Left common carotid artery plus branches (tissue), 1 donor: ENCODE results near the gene ARSK.

DNA sequence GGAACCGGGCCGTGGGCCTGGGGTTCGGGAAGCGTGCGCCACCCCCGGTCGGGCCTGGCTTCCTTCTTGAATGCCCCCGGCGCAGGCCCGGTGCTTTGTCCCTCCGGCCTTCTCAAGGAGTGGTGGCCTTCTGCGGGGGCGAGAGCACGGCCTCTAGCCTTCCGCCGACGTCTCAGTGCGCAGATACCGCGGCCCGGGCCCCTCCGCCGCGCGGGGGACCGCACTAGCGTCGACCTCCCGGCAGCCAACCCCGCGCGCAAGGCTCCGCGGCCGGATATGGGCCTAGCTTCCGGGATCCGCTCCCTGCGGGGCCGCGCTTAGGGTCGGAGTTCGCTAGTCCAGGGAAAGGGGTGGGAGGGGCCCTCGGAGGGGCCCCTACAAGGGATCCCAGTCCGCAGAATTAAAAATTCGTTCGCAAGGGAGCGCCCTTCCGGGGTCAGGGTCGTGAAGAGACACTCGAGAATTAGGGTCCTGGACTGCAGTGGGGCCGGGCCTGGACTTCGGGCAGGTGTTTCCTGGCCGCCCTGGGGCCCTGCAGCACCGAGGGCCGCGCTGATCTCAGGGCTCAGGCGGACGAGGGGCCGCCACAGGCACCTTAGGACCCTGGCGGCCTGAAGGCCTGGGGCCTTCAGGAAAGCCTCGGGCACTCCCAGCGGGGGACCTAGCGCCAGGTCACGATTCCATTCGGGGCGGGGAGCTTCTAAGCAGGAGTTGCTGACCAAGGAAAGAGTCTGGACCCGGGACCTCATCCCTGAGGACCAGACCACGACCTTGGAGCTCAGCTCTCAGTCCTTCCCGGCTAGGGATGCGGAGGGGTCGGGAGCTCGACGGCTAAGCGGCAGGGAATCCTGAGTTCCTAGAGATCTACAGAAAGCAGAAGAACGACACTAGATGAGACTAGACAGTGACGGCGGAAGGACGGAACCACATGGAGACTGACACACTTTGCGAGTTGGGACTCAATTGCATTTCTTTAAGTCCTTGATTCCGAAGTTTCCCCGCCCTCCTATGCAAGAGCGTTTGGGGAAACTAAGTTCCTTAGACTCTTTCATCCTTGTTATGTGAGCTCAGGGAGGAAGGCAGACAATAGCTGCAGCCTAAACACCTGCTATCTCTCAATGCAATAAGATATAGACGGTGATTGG is 12.1 kb upstream of the NR2F1 start:
- PRO-cap, result no peak

GRCh38 chr5:93581934-93582465 is 1.0 kb upstream of the NR2F1 start:
- PRO-cap, result no peak

DNA sequence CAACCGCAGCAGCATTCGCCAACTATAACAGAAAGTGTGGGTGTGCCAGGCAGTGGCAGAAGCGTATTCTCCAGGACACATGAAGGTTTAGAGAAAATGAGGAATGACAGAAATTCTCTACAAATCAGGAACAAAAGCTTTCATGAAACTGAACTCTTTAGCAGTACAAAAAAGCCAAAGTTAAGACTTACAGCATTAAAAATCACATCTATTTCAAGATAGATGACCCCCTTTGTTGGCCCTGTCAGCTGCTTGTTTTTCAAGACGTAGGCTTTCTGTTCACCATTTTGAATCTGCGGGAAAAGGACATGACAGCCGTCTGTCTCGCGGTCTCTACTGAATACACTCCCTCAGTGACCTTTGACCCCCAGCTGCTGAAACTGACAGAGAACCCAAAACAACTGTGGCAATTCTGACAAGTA is 252.2 kb downstream of the SLF1 start:
- PRO-cap, result no peak

GRCh38 chr5:94909154-94909616 is 290.7 kb downstream of the SLF1 start:
- PRO-cap, result no peak

- PRO-cap, result no peak
These were observed 313.0 kb downstream of the SLF1 start for GRCh38 chr5:94931374-94931987.

DNA sequence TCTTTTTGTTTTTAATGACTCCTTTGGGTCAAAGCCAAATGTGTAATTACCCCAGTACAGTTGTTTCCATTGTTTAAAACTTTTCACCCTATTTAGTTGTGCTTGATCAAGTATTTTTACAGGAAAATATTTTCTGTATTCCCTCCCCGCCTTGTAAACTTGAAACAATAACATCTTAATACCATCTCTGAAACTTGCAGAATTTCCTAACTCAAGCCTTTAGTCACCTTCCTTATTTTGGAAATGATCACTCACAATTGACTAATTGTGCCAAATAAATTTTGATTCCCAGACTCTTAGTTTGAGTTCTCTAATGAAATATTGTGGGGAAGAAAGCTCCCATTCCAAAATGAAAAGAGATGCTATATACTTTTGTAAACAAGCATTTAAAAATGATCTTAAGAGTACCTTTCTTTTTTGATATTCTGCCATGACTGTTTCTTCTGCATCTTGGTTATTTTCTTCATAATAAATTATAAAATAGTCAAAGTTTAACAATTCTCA is 208.0 kb downstream of the MCTP1 start:
- PRO-cap, result no peak

- PRO-cap, result no peak
These were observed 673 bp downstream of the MCTP1 start for GRCh38 chr5:95284010-95284831.

- PRO-cap, result no peak
These were observed 1.6 kb downstream of the FAM81B start for GRCh38 chr5:95392713-95393140.

GRCh38 chr5:95478045-95478678 is 76.6 kb downstream of the SKIC3 start:
- PRO-cap, result no peak

DNA sequence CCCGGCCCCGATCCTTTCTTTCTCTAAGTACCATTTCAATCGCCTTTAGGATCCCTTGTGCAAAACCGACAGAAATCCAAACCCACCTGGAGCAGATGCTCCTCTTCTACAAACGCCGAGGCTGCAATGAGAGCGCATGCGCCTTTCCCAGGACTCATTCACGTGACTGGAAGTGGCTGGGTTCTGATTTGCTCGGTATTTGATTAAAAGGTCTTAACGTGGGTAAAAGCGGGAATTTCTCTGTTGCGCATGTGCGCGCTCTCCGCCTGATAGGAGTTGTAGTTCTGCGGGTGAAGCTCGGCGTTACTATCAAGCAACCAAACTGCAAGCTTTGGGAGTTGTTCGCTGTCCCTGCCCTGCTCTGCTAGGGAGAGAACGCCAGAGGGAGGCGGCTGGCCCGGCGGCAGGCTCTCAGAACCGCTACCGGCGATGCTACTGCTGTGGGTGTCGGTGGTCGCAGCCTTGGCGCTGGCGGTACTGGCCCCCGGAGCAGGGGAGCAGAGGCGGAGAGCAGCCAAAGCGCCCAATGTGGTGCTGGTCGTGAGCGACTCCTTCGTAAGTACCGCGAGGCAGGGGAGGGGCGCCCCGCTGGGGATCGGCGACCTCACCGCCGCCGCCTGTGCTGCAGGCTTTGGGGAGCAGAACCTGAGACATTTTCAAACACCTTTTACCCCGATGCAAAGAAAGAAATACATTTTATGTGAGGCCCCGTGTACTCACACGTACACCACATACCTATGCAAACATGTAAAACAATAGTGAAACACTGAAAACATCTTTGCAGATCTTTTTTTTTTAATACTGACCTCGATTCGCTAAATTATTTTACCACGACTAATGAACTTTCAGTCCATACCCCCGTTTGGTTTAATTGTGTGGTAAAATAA is at the start of gene ARSK:
TSS of gene ARSK (plus strand) at position 252 of the 887 bp plus-strand sequence.
- PRO-cap, result bidirectional peak, plus-strand start at position 381 of the sequence, minus-strand start at position 128 of the sequence

DNA sequence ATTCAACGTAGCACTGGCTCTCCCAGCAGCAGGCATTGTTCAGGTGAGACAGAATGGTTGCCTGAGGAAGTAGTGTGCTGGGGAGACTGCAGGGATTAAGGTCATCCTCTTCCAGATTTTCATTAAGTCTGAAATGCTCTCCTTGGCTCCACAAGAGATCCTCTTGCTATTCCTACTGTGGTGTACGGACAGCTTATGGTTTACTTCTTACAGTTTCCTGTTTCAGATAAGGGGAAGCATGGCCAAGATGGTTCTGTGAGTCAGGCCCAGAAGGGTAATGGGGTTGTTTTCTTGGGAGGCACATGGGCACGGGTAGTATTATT is 43.0 kb downstream of the GLRX start:
- PRO-cap, result no peak

GRCh38 chr5:95793330-95794394 is 28.9 kb downstream of the GLRX start:
- PRO-cap, result no peak

- PRO-cap, result no peak
These were observed 38.8 kb upstream of the GLRX start for GRCh38 chr5:95861227-95861891.

DNA sequence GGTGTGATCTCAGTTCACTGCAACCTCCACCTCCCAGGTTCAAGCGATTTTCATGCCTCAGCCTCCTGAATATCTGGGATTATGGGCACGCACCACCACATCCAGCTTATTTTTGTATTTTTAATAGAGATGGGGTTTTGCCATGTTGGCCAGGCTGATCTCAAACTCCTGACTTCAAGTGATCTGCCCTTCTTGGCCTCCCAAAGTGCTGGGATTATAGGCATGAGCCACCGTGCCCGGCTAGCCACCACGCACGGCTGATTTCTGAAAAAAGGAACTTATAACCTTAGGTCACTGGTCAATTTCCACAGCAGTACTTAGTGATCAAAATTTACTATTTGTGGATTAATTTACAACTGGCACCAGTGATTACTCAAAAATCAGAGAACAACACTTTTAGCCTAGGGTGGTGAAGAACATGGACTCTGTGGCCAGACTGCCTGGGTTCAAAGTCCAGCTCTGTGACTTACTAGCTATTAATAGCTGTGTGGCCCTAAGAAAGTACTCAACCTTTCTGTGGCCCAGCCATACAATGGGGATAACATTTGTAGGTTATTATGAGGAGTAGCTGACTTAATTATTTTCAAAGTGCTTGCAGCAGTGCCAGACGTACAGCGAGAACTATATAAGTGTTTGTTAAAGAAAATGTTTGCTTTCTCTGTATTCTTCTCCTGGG is 50.8 kb upstream of the GLRX start:
- PRO-cap, result no peak

GRCh38 chr5:95883262-95884016 is 60.9 kb upstream of the GLRX start:
- PRO-cap, result no peak

DNA sequence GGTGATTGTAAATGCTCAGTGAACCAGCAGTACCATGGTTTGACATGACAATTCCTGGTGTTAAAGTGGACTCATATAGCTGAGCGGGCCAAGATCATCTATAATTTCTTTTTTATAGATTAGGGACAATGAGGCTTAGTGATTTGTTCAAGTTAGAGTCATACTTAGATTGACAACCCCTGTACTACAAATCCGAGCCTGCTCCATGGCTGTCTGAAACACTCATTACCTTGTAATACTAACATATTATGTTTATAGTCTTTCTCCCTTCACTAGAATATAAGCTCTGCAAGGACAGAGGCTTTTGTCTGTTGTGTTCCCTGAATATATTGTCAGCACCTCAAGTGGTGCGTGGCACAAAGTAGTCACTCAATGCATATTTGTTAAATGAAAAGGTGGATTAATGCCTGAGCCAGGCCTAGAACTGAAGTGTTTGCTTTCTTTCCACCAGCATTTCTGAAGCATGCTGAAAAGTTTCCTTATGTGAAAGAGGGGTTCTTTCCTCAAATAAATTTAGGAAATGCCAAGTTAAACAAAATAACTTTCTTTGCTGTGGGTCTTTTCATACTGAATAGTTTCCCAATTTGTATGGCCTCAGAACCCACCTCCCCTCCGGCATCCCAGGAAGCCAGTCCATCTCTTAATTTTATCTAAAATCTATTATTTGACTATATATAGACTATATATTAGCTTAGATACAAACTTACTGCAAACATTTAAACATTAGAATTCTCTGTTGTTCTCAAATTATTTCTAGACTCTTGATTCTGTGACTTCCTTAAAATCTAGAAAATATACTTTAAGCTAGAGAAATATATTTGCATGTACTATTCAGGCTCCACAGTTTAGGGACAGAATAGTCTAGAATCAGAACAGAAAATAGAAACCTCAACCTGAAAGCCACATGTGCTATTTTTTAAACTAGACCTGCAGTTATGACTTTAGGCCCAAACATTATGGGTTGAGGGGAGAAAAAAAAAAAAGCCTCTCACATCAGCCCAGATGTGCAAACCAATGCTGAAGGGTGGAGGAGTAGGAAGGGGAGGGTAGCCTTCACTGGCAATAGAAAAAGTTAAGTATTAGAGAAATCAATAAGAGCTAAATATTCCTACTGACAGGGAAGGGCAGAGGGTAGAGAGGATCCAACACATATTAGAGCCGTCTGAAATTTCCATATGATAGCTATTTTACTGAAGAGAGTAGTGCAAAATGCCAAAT is 36.0 kb downstream of the ELL2 start:
- PRO-cap, result no peak

- PRO-cap, result no peak
These were observed 26.4 kb upstream of the ELL2 start for GRCh38 chr5:95988067-95988512.

GRCh38 chr5:96049846-96050343 is 88.2 kb upstream of the ELL2 start:
- PRO-cap, result no peak

- PRO-cap, result no peak
These were observed 197.4 kb downstream of the PCSK1 start for GRCh38 chr5:96235780-96235993.

DNA sequence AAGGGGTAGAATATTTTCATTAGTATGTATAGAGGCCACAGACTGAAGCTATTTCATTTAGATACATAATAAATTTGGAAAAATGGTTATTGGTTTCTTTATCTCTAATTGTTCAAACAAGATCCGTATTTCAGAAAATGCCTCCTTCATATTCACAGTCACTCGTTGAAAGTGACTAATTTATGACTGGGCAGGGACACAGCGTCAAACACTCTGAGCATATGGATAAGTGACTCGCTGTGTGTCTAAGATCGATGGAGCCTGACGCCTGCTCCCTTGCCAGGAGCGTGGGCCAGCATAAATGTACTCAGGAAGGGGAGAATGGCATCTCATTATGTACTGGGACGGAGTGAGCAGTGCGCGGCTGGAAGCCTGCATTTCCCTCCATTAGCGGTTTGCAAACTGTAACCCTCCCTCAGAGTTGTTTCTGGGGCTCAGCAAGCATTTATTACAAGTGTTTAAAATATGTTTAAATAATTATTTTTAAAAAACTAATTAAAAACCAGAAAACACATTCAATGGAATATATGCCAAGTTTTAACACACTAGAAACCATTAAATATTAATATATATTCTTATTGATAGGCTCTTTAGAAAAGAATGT is 79.8 kb upstream of the CAST start:
- PRO-cap, result no peak